Stomach (tissue), 7 donors: Measurements from ENCODE around the genes AVPR1A, TBK1 and RASSF3.

GRCh38 chr12:58364681-58365143 lies 423.3 kb downstream of the ATP23 start:
- PRO-cap: no peak
- RAMPAGE, long total RNA, 5 experiments: no peak in any of the 5 experiments
- RRBS: no CpG with 5 or more reads among the region's 1 CpG

DNA sequence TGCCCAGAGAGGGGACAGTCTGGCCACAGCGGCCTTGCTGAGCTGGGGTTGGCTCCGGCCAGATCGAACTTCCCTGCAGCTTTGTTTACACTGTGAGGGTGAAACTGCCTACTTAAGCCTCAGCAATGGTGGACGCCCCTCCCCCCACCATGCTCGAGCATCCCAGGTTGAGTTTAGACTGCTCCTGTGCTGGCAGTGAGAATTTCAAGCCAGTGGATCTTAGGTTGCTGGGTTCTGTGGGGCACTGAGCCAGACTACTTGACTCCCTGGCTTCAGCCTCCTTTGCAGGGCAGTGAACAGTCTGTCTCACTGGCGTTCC lies 79.3 kb downstream of the LRIG3 start:
- PRO-cap: no peak
- RAMPAGE, long total RNA, 5 experiments: no peak in any of the 5 experiments
- RRBS: no CpG with 5 or more reads among the region's 6 CpGs

- PRO-cap: no peak
- RAMPAGE, long total RNA, 5 experiments: start-site peak on the minus strand in 1 of 5 experiments, at chr12:58899894-58899936 at its widest, 17 reads per replicate
Observed at GRCh38 chr12:58899771-58900323, 20.5 kb downstream of the LRIG3 start.

DNA sequence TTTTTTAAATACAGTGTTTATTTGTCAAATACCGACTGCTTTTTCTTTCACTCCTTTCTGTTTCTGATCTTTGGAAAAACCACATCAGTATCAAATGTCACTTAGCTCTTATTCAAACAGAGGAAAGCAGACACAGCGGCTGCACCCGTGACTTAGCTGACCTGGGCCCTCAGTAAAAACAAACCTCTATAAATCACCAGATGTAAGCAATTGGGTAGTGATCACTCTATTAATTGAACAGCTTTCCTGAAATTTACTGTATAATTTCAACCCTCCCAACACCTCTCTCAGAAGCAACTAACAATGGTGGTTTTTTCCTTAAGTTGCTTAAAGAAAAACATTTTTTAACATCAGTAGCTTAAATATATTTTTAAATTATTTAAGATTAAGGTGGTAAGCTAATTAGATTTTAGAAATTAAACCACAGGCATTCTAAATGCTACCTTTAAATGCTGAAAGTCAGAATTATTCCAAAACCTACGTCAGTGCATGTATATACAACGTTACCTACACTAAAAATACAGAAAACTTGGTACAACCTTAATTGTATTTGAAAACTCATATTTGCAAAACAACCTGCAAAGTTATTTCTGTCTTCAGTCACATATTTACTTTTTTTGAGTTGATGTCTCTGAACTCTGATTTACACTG lies 7.3 kb downstream of the LRIG3 start:
- PRO-cap: unidirectional peak, plus-strand start at position 111 of the sequence
- RAMPAGE, long total RNA, 5 experiments: no peak in any of the 5 experiments
- RRBS: no CpG with 5 or more reads among the region's 5 CpGs

- PRO-cap: no peak
- RAMPAGE, long total RNA, 5 experiments: no peak in any of the 5 experiments
- RRBS: no CpG with 5 or more reads among the region's 5 CpGs
Observed at GRCh38 chr12:59079422-59079872, 159.1 kb upstream of the LRIG3 start.

- PRO-cap: no peak
- RAMPAGE, long total RNA, 5 experiments: no peak in any of the 5 experiments
- RRBS: no CpG with 5 or more reads among the region's 3 CpGs
Observed at GRCh38 chr12:62248679-62249543, 11.3 kb upstream of the USP15 start.

DNA sequence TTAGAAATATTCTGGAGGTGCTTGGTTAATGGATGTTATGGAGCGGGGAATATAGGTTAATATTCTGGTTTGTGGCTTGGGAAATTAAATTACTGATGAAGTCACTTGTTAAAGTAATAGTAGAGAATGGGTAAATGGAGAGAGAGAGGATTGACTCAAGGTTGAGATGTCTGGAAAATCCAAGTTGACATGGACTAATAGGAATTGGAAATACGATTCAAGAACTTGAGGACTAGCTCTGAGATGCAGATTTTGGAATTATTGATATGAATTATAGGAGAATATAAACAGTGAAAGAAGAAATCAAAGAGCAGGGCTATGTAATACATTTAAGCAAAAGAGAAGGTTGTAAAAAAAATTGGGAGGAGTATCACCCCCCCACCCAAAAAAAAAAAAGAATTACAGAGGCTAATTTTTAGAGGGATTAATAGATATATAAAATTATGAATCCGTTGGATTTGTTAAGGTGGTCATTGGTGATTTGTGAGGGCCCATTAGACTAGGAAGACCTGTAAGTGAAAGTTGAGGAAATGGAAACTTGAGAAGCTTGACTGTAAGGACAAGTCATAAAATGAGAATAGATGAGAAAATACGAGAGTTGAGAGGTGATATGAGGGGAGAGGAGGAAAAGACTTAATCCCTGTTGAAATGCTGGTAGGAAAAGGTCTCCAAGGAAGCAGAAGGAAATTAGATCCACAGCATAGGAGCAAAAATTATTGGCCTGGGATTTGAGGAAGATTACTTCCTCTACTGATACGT lies 15.0 kb downstream of the USP15 start:
- PRO-cap: no peak
- RAMPAGE, long total RNA, 5 experiments: start-site peak on the plus strand in 1 of 5 experiments, centred at position 358 of the sequence, 8 reads per replicate
- RRBS: no CpG with 5 or more reads among the region's 5 CpGs

DNA sequence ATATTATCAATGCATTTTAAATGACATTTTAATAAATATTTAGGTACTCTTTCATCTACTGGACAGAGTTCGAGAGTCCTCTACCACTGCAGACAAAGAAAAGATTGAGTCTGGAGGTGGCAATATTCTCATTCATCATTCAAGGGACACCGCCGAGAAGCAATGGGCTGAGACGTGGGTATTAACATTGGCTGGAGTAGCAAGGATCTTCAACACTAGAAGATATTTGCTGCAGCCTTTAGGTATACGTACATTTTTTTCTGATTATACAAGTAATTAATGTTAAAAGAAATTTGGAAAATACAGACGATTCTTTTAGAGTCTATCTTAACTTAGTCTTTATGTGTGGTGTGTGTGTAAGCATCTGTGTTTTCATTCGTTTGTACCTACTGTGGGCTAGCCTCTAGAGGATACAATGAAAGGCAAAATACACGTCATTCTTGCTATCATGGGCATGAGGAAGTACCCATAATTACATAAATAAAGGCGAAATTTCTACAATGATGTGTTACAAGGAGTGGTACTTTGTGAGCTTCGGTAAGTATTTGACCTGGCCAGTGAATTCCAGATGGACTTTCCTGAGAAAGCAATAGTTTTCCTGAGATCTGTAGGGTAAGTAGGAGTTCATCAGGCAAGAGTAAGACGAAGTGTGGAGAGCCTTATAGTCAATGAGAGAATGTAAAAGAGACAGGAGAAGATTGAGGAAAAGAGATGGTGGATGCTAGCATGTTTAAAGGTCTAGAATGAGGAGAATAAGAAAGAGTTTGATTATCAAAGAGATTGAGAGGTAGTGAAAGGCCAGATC lies 89.5 kb downstream of the MON2 start:
- PRO-cap: no peak
- RAMPAGE, long total RNA, 5 experiments: start-site peak on the plus strand in 2 of 5 experiments, centred at position 493 of the sequence, 23 to 35 reads per replicate
- RRBS: no CpG with 5 or more reads among the region's 11 CpGs

DNA sequence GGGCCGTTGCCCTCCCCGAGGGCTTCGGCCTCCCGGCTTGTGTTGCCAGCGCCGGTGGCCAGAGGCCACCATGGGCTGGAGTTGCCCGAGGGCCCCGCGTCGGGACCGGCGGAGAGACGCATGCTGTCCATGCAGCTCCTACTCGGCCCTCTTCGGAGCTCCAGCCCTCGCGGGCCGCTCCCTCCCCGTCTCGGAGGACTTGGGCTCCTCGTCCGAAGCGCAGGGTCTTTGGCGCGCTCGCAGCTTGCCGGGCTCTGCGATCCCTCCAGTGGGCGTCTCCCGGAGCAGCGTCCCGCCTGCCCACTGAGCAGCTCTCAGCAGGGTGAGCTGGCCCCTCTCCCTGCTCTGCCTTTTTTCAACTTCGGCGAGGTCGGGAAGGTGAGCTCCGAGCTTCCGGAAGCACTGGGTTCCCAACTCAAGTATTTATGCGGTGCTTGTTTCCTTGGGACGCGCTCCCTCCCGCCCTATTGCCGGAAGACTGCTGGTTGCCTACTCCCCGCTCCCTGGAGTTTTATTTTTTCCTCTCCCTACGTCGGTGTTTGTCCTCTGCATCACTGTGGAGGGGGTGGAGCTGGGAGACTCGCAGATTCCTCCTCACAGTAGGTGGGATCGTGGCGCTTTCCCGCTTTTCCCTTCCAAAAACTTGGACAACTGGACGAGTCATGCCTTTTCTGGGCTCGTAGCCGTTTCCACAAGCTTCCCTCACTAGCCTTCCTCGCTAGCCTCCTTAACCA lies at the start of gene AVPR1A:
Gene AVPR1A, minus strand, starts transcription at position 487 of the 734 bp plus-strand sequence.
- PRO-cap: unidirectional peak, minus-strand start at position 201 of the sequence; bidirectional peak, plus-strand start at position 638 of the sequence, minus-strand start at position 487 of the sequence
- RAMPAGE, long total RNA, 5 experiments: start-site peak on the minus strand in 2 of 5 experiments, centred at positions 287 to 389 of the sequence, 9 to 46 reads per replicate
- RRBS: 10% methylated on average over 19 of the region's 53 CpGs

DNA sequence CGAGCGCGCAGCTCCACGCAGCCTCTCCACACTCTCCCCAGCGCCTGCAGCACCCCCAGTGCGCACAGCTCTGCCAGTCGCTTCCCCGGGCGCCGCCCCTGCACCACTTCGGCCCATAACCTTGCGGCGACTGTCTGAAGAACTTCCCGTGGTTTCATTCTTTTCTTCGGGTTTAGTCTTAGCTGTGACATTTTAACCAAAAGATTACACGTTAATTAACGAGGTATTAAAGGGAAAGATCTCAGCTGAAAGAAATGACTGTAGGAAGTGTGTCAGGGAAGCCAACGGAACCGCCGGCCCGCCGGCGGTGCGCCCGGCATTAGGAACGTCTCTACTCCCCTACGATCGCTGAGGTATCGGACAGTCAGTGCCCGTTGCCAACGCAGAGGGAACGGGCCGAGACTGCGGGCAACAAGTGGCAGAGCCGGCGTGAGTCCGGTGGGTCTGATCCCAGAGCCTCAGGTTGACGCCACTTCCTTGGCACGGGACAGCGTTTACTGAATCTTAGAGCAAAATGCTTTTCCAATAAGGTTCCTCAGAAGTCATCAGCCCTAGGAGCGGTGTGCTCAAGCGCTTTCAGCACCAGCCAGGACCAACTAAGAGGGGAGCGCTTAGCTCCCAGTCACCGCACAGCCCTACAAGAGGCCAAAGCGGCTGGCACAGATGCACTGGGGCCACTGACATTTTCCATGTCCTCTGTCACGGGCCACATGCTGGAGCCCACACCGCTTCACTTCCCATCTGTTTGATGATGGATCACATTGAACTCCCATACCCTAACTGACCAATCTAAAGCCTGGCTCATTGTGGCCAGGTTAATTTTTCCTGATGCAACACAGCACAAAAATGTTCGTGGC lies 801 bp upstream of the DPY19L2 start:
- PRO-cap: no peak
- RAMPAGE, long total RNA, 5 experiments: start-site peak on the minus strand in 1 of 5 experiments, centred at position 53 of the sequence, 7 reads per replicate
- RRBS: 5% methylated on average over 4 of the region's 48 CpGs

GRCh38 chr12:63917849-63918135 lies 73.3 kb downstream of the SRGAP1 start:
- PRO-cap: no peak
- RAMPAGE, long total RNA, 5 experiments: no peak in any of the 5 experiments
- RRBS: no CpG with 5 or more reads among the region's 3 CpGs

- PRO-cap: no peak
- RAMPAGE, long total RNA, 5 experiments: no peak in any of the 5 experiments
- RRBS: no CpG with 5 or more reads among the region's 6 CpGs
Observed at GRCh38 chr12:63960096-63960448, 115.6 kb downstream of the SRGAP1 start.

GRCh38 chr12:64064941-64065367 lies 157.1 kb downstream of the KICS2 start:
- PRO-cap: no peak
- RAMPAGE, long total RNA, 5 experiments: start-site peak on the plus strand in 2 of 5 experiments, at chr12:64065117-64065180 at its widest, 13 to 15 reads per replicate
- RRBS: no CpG with 5 or more reads among the region's 7 CpGs

- PRO-cap: no peak
- RAMPAGE, long total RNA, 5 experiments: start-site peak on the plus strand in 2 of 5 experiments, at chr12:64146518-64146969 at its widest, 8 to 11 reads per replicate
- RRBS: no CpG with 5 or more reads among the region's 27 CpGs
Observed at GRCh38 chr12:64146702-64147880, 75.0 kb downstream of the KICS2 start.

DNA sequence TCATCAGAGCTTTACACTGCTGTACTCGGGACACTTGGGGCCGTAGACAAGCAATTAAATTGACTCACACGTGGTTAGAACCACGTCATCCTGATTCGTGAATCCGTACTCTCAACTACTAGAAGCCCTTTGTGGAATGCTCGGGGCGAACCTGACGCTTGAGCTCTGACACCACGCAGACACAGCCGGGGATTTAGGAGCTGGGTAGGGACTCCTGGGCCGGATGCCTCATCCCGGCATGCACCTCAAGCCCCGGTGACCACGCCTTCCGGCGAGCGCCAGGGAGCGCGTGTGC lies 231 bp upstream of the XPOT start:
- PRO-cap: bidirectional peak, plus-strand start outside the sequence, minus-strand start at position 181 of the sequence
- RAMPAGE, long total RNA, 5 experiments: no peak in any of the 5 experiments
- RRBS: 1% methylated on average over 5 of the region's 20 CpGs

DNA sequence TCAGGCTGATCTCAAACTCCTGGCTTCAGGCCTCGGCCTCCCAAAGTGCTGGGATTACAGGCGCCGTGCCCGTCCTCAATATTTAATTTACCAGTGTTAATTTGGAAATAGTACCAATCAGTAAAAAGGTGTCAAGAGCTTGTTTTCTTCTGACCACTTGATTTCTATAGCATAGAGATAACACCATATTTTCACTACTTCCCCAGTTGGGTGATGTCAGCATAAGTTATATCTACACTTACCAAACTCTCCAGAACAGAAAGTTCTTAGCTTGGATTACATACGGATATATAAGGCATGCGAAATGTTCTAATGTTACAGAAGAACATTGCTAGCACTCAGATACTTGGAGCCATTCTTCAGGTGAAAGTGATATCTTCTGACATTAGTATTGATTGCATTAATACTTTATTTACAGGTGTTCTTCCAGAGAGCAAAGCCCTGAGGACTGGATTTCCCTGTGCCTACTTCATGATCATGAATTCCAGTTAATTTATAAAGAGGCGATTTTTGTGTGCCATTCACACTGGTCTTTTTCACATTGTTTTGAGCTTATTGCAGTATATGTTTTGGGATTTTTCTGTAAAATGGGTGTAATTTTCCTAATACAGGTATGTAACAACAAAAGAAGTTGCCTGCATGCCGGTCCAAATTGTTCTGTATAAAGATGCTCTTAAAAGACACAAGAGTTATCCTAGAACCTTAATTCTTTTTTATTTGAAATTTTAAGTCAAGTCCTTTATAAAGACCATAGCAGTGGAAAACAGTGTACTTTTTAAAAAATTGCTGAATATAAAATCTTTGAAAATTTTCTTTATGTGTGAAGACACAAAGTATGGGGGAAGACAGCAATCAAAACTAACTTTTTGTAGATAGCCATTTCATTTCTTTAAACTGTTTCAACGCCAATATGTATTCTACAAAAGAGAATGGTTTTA lies 4.0 kb upstream of the TBK1 start:
- PRO-cap: no peak
- RAMPAGE, long total RNA, 5 experiments: start-site peak on the plus strand in 1 of 5 experiments, centred at position 487 of the sequence, 10 reads per replicate
- RRBS: no CpG with 5 or more reads among the region's 9 CpGs

DNA sequence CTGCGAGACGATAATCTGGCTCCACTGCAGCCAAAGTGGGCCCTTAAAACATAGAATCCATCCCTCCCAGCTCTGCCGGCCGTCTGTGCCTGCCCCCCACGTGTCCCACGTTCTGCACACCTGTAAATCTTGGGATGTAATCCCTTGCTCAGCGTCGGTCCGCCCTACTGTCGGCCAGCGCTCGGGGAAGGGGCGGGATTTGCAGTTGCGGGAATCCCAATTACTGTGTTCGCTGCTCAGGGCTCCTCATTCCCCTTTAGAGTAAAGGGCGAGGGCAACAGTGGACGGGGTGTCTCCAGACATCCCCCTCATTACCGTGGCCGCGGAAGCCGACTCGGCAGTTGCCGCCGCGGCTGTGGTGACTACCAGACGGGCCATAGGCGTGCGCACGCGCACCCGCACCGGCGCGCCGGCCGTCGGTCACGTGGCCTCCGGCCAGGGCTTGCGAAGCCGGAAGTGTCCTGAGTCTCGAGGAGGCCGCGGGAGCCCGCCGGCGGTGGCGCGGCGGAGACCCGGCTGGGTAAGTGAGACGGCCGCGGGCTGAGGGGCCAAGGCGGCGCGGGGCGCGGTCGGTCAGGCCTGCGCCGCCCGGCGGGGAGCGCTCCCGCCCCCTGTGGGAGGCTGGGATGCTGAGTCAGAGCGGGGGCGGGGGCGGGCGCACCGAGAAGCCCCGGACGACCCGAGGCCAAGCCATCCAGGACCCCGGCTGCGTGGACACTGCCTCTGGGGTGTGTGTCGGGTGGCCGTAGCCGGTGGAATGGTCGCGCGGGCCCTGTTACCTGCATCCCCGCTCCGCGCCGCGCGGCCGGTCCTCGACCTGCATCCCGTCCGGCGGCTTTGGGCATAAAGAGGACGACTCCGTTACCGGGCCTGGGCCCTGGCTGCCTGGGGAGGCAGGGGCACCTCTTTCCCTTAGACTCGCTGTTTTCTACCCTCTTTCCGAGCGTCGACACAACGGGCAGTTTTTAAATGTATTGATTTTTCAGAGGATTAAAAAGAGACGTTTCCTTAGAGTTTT lies at the start of gene TBK1:
Gene TBK1, plus strand, starts transcription at position 453 of the 1,018 bp plus-strand sequence.
- PRO-cap: bidirectional peak, plus-strand start at position 471 of the sequence, minus-strand start at position 364 of the sequence; bidirectional peak, plus-strand start at position 844 of the sequence, minus-strand start at position 839 of the sequence
- RAMPAGE, long total RNA, 5 experiments: start-site peak on the plus strand in 5 of 5 experiments, centred at positions 460 to 481 of the sequence, 72 to 419 reads per replicate
- RRBS: 1% methylated on average over 42 of the region's 102 CpGs

- PRO-cap: bidirectional peak, plus-strand start at chr12:64610496, minus-strand start at chr12:64610273
- RAMPAGE, long total RNA, 5 experiments: start-site peak on the plus strand in 2 of 5 experiments, at chr12:64610561-64610590 at its widest, 20 to 41 reads per replicate
- RRBS: 1% methylated on average over 42 of the region's 53 CpGs
Observed at GRCh38 chr12:64610427-64610850, at the start of gene RASSF3. Gene RASSF3, plus strand, starts transcription at chr12:64610495.

DNA sequence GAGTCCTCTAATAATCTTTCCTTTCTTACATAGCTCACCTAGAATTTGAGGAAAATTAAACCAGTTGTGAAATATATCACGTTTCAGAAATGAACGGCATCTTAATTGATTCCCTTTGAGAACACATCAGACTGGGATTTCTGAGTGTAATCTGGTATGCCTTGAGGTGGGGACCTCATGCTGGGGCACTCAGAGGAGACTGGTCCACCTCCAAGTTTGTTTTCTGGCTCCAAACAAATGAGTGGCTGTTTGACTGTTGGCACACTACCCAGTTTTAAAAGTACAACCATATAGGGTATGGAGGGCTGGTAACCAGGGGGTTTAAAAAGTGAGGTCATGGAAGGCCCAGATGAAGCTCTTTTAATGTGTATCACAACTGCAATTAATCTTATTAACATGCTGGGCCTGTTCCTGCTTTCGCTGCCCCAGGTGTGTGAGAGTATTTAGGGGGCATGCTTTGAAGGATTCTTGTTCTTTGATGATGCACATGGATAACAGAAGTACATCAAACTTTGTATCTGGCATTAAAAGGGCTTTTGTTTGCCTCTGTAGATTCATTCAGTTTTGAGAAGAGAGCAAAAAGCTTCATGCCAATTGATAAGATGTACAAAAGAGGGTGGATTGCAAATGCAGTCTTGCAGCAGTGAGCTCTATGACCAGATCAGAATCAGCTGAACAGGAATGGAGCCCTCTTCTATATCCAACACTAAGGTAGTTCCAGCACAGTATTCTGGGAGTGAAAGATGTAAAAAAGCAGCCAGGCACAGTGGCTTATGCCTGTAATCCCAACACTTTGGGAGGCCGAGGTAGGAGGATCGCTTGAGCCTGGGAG lies 63.6 kb downstream of the RASSF3 start:
- PRO-cap: no peak
- RAMPAGE, long total RNA, 5 experiments: no peak in any of the 5 experiments
- RRBS: no CpG with 5 or more reads among the region's 5 CpGs

- PRO-cap: bidirectional peak, plus-strand start at chr12:64679666, minus-strand start at chr12:64679593
- RAMPAGE, long total RNA, 5 experiments: start-site peak on the plus strand in 1 of 5 experiments, at chr12:64679438-64679522 at its widest, 7 reads per replicate
- RRBS: no CpG with 5 or more reads among the region's 16 CpGs
Observed at GRCh38 chr12:64679139-64680103, 69.1 kb downstream of the RASSF3 start.